GM12891 (cell line): ENCODE measurements around the gene HLA-DOB.

- RRBS: no CpG with 5 or more reads among the region's 6 CpGs
These were observed 21.4 kb upstream of the HLA-DRB5 start for GRCh38 chr6:32551397-32551933.

DNA sequence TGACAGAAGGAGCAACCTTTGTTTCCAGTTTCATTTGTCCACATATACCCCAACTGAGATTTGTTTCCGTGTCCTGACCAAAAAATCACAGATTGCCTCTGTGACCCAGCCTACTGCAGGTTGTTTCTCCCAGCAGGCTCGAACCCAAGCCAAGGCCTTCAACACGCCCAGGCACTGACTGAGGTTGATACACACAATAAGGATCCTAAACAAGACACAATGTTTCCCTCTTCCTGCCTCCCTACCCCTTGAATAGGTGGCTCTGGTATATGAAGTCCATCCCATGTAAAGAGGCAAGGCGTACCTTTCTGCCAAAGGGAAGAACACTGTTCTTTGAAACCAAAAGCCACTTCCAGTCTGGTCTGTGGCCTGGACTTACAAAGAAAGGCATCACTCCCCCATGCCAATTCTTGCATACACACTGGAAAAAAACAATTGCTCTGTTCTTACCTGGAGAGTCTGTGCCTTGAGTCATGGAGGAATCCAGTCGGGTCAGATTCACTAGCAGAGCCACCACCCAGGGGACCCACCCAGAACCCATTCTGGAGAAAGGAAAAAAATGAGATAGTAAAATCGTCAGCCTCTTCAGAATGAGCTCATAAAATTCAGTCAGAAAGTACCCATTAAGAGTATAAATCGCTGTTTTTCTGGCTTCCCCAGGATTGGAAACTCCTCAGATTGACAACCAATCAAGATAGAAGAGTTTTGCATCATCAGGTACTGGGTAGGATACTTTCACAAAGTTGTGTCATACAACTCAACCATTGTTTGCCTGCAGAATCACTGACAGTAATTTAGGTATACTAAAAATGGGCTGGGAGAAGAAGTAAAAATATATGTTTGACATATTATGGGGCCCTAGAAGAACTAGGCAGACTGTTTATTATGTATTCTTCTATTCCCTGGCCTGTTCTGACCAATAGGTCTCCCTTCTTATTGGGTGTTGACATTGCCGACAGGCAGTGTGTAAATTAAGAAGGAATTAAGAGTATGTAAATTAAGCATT, at the start of gene HLA-DOB:
Gene HLA-DOB (minus strand): TSS at position 592 of the 1,006 bp plus-strand sequence.
- RRBS: no CpG with 5 or more reads among the region's 8 CpGs

GRCh38 chr6:32825998-32826473, 9.2 kb upstream of the HLA-DOB start:
- RRBS: no CpG with 5 or more reads among the region's 3 CpGs

DNA sequence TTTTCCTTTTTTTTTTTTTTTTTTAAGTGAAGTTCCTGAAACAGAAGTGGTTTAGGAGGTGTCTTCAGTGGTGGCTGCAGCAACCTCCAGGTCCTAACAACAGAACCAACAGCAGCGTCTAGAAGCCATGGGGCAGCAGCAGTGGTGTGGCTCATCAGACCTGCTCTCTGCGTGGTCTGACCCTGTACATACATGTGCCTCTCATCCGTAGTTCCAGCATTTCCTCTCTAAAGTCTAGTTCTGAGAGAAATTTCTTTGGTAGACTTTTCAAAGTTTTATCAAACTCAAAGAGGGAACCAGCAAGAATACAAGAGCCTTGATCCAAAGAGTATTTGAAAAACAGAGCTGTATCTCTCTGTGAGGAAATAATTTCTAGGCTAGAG, 13.3 kb downstream of the PSMB9 start:
- RRBS: no CpG with 5 or more reads among the region's 3 CpGs

- RRBS: no CpG with 5 or more reads among the region's 10 CpGs
These were observed 5.5 kb downstream of the BRD2 start for GRCh38 chr6:32973695-32974444.

GRCh38 chr6:32977613-32978418, 9.4 kb downstream of the BRD2 start:
- RRBS: no CpG with 5 or more reads among the region's 11 CpGs

GRCh38 chr6:32982322-32983468, 14.3 kb downstream of the BRD2 start:
- RRBS: no CpG with 5 or more reads among the region's 12 CpGs

GRCh38 chr6:33015259-33015726, 5.9 kb upstream of the HLA-DOA start:
- RRBS: no CpG with 5 or more reads among the region's 3 CpGs

DNA sequence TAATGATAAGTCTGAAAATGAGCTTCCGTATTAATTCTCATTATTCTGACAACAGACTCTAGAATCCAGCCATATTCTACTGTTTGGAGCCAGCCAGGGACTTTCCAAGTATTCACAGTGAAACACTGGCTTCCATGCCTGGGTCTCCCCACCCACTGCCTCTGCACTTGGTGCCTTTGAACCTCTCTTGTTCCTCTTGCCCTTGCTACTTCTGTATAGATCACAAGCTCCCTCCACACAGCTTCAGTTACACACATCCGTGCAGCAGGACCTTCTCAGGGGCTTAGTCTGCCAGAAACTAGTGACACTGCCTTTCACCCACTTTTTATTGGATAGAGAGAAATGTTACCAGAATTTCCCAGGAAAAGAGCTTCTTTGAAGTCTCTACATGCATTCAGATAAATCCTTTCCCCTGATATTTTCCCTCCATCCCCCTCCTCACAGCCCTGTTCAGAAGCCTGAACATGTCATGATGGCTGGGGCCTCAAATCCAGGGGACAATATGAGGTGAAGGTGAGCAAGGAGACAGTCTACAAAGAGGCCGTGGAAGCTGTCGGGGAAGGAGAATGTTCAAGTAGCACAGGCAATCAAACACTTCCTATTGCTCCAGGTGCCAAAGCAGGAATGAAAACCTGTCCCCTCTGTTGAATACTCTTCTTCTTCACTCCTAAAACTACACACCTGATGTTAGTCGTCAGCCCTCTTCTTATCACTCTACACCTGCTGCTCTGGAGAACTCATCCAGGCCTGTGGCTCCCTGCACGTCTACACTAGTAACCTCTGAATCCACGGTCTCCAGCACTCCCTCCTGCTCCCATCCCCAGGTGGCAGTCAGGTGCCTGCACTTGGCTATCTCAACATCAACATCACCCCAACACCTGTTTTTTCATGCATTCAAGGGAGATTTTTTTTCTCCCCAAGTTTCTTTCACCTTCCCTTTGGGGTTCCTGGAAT, 20.2 kb upstream of the HLA-DOA start:
- RRBS: no CpG with 5 or more reads among the region's 7 CpGs

GRCh38 chr6:33081018-33081651, 5.3 kb downstream of the HLA-DPB1 start:
- RRBS: no CpG with 5 or more reads among the region's 12 CpGs

DNA sequence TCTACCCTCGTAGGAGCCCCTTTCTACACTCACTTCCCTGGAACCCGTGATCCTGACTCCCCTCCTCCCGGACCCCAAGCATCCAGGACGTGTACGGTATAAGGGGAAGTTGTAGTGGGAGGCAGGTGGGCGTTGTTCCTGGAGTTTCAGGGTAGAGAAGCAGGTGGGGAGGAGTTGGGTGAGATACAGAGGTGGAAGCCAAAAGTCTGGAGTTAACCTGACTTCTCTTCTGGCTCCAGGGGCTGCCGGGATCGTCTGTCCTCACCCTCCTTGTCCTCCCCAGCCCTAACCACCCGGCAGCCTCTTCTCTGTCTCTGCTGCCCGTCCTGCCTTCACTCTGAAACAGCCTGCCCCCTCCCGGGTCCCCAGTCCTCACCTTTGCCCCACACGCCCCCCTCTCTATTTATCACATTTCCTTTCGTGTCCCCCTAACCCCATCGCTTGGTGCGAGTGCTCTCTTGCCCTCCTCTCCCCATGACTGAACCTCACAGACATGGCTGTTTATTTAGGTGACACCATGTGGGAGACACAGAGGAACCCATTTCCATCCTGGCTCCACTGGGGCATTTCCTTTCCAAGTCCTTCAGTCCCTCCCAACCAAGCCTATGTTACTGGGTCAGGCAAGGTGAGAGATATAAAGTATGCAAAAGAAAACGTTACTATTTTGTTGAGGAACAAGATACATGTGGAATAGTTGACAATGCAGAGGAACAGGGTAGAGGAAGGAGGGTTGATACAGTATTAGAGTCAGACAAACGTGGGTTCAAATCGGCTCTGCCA, 5.7 kb downstream of the RING1 start:
- RRBS: 4% methylated on average over 3 of the region's 18 CpGs

DNA sequence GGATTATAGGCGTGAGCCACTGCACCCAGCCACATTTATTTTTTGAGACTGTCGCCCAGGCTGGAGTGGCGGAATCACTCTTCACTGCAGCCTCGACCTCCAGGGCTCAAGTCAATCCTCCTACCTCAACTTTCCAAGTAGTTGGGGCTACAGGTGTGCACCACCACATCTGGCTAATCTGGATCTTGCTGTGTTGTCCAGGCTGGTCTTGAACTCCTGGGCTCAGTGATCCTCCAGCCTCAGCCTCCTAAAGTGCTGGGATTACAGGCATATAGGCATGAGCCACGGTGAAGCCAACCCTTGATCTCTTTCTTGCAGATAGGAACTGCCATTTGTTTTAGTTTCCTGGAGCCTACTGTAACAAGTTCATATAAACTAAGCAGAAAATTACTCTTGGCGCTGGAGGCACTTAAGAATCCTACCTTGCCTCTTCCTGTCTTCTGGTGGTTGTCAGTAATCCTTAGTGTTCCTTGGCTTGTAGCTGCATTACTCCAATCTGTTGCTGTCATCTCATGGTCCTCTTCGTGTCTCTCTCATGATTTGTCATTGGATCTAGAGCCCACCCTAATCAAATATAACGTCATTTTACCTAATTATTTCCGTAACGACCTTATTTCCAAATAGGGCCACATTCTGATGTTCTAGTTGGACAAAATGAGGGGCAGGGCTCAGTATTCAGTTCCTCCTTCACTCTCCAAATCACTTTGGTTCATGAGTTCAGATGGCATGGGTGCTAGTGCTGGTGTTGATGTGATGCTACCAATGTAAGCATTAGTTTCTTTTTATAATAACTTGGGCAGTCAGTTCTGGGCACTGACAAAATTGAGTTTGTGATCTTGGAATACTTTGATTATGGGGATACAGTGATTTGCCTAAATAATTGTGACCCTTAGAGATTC, 2.5 kb upstream of the B3GALT4 start:
- RRBS: no CpG with 5 or more reads among the region's 10 CpGs

DNA sequence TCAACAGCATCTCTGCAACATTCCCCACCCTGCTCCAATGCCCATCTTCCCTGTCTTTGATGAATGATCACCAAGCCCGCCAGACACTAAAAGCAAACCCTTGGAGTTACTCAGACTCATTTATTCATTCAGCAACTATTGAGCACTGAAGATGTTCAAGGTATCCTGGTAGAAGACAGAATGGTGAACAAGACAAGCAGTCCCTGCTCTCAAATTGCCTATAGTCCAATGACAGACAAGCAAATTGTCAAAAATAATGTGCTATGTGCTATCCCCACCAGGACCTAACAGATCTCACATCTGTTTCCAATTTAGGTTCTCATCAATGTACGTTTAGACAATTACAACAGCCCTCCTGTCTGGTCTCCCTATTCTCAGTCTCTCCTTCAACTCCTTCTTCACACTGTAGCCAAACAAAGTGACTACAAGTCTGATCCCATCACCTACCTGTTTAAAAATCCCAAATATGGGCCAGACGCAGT, 7.5 kb upstream of the RGL2 start:
- RRBS: no CpG with 5 or more reads among the region's 3 CpGs

DNA sequence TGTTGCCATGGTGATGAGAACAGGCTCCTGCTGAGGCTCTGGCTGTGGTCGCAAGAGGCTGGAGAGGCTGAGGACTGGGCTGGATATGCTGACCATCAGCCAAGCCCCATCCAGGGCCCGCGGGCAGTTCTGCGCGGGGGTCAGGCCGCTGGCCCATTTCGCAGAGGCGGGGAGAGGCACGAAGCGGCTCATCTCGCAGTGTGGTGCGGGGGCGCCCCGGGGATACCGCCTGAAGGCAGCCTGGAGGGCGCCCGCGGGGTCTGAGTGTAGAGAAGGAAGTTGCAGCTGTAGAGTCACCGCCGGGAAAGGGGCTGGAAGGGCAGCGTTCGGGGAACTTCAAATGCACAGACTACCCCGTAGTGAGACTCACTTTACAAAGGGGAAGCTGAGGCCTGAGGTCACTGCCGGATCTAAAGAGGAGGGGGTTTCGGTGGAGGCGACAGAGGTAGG, 635 bp downstream of the TAPBP start:
- RRBS: under 1% methylated on average over 5 of the region's 26 CpGs

DNA sequence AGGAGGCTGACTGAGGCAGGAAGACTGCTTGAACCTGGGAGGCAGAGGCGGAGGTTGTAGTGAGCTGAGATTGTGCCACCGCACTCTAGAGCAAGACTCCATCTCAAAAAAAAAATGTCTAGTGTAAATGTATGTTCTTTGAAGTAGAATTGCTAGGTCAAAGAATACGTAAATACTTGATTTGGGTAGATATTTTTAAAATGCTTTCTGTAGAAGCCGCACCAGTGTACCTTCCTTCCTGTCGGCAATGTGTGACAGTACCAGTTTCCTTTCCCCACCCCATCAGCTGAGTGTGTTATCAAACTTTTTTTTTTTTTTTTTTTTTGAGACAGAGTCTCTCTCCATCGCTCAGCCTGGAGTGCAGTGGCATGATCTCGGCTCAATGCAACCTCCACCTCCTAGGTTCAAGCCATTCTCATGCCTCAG, 14.7 kb upstream of the SMIM40 start:
- RRBS: no CpG with 5 or more reads among the region's 7 CpGs

DNA sequence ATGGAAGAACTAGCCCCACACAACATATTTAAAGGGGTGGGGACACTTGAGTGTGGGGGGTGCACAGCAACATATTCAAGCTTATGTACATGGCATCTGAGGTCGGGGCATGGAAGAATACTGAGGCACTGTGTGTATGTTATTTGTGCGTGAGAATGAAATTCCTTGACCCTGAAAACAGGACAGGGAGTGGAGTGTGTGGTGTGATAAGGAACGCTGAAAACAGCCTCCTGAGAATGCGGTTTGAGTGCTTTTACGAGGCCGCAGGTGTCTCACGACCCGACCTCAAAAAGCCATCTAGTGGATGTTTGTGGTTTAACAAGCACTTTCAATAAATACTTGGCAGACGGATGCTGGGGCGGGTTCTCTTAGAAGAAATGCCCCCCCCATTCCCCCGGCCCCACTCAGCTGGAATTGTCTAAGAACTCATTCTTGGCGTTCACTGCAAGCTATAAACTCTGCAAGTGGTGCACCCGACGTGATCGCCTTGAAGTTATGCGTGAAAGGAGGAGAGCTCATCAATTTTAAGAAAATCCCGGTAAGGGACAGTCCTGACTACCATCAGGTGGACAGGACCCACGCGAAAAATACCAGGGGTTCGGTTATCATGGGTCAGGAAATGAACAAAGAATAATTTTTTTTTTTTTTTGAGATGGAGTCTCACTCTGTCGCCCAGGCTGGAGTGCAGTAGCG, 16.2 kb upstream of the SMIM40 start:
- RRBS: no CpG with 5 or more reads among the region's 22 CpGs

GRCh38 chr6:33577663-33578260, 2.3 kb downstream of the BAK1 start:
- RRBS: no CpG with 5 or more reads among the region's 8 CpGs

DNA sequence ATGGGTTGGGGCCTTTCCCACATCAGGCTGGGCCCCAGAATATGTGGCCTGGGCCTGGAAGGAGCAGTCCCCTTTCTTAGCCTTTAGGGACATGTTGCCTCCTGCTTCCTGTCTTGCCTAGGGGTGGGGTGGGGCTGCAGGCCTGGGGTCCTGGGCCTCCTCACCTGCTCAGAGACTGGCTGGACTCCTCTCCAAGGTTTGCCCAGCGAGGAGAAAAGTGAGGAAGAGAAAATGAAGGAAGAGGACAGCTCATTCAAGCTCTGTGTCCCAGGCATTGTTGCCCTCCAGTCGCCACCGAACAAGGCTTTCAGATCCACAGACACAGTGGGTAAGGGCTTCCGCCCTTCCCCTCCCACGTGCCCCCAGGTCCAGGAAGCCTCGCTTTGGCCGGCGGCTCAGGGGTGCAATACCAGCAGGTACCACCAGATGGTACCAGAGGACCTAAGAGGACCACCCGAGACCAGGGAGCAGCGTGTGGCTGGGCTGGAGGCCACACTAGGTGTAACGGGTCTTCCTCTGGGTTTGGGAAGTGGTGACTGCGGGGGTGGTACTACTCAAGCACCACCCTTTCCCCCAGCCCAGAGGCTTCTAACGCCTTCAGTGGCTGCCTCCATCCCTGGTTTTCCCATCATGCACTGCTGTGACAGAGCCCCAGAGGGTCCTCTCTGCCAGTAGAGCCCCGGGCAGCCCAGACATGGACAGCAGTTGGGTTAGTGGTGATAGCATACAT, 5.5 kb upstream of the BAK1 start:
- RRBS: no CpG with 5 or more reads among the region's 14 CpGs

DNA sequence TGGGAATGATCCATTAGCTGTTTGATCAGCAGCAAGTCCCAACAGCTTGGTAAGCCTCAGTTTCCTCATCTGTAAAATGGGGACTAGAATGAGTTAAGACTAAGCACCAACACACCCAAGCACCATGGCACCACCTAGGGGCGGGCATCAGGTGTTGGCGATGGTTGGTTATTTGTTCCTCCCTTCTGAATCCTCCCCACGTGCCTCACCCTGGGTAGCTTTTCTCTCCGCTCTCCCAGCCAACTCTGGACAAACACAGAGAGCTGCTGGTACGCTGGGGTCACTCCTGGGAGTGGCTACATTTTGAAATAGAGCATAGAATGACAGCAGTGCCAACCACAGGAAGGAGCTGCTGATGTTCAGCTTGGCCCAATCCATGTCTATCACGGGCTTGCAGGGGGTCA, 13.3 kb upstream of the ITPR3 start:
- RRBS: no CpG with 5 or more reads among the region's 6 CpGs

- RRBS: no CpG with 5 or more reads among the region's 14 CpGs
These were observed 26.4 kb downstream of the UQCC2 start for GRCh38 chr6:33685104-33685526.